Mammary epithelial cell (primary cell): ENCODE results near the genes NRBF2 and CTNNA3.

DNA sequence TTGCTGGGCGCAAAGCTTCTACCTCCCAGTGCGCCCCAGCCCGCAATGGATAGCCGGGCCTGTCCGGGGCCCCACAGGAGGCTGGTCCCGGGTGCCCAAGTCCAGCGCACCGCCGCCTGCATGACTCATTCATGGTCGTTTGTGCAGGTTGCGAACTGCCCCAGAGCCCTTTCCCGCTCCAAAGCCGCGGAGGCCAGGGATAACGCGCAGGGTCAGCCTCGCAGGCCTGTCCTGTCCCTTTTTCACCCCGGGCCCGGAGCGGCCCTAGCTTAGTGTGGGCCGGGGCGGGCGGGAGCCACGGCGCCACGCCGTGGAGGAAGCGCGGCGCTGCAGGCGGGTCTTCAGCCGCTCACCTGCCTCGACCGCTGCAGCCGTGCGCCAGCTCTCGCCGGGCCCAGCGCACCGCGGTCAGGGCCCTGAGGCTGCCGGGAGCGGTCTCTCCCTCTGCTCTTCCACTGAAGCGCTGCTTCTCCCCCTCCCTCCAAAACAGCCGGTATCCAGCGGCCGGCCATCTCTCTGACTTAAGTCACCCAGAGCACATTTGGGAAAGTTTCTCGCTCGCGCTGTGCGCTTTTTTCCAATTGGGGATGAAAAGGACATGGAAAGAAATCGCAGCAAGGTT, 1.8 kb upstream of the EGR2 start:
- CAGE, long polyA plus RNA, result no peak
- RRBS, result 2% methylated on average over 8 of the region's 52 CpGs

DNA sequence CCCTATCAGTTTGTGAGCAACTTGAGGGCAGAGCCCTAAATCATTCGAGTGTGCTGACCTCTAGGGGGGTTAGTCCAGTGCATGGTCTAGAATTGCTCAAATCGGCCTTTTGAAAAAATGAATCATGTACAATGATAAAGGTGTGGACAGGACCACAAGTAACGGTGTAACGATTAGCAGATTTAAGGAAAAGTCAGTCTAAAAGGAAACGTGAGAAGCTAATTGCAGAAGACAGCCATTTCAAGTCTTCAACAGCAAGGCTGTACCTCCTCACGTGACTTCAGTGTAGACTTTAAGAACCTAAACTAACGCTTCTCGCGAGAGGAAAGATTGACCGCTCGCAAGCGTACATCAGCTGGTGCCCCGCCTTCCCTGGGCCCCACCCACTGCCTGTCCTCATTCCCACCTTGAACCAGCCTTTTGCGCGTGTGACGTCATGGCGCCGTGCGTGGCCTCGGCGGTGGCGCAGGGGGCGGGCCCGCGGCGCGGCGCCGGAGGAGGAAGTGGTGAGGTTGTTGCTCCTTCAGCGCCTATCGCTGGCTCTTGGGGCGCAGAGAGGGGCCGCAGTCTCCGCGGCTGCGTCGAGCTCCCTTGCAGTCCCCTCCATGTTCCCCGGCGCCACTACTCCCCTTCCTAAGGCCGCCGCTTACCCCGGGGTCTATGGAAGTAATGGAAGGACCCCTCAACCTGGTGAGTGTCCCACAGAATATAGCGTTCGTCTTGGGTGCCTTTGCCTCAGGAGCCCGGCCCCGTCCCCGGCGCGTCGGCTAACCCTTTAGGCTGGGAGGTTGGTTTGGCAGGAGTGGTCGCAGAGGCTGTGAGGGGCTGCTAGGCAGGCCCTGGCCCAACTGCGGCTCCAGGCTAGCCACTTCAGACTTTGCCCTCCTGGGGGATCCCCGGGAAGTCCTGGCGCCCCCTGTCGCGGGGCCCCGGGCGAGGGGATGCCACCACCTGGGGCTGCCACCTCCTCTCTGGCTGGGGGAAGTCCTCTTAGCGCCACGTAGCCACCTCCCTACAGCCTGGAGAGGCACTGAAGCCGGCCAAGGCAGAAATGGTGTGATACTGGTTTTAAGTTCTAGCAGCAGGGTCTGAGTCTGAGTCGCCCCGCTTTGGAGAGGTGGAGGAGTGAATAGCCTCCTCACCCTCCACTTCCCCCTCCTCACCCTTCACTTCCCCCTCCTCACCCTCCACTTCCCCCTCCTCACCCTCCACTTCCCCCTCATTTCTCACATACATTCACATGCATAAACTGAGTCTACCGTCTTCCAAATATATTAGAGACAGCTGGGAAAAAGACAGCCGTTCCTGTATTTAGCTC, at the start of gene NRBF2:
Gene NRBF2 (plus strand): TSS at position 518 of the 1,318 bp plus-strand sequence.
- CAGE, long polyA plus RNA, result no peak
- RRBS, result under 1% methylated on average over 4 of the region's 65 CpGs

GRCh38 chr10:63187474-63187760, 54.3 kb downstream of the NRBF2 start:
- CAGE, long polyA plus RNA, result no peak
- RRBS, result no CpG with 5 or more reads among the region's 3 CpGs

DNA sequence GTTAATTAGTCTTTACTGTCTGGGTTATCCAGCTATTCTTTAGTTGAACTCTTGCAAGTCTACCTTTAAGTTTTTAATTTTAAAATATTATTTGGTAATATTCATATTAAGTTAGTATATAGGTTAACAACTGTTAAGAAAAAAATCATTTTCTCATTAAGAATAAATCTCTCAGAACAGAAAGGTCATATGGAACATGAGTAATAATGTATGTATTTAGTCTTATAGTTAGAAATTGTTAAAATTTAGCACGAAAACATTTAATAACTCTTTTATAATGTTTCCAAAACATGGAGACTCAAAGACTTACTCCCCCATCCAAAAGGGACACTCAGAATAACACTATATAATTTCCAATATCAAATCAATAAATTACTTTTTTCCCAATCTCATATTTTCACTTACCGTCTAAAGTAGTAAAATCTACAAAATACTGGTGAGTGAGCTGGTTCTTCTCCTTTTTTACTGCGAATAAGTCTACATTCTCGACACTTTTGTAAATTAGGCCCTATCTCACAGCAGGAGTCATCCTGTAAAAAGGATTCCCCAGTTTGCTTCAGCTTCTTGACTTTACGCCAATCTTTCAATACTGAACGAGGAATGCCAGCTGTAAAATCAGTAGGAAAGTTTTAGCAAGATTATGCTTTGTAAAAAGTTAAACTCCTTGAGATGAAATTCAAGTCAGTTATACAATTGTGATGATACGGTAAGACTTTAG, 67.1 kb downstream of the NRBF2 start:
- CAGE, long polyA plus RNA, result no peak
- RRBS, result no CpG with 5 or more reads among the region's 7 CpGs

DNA sequence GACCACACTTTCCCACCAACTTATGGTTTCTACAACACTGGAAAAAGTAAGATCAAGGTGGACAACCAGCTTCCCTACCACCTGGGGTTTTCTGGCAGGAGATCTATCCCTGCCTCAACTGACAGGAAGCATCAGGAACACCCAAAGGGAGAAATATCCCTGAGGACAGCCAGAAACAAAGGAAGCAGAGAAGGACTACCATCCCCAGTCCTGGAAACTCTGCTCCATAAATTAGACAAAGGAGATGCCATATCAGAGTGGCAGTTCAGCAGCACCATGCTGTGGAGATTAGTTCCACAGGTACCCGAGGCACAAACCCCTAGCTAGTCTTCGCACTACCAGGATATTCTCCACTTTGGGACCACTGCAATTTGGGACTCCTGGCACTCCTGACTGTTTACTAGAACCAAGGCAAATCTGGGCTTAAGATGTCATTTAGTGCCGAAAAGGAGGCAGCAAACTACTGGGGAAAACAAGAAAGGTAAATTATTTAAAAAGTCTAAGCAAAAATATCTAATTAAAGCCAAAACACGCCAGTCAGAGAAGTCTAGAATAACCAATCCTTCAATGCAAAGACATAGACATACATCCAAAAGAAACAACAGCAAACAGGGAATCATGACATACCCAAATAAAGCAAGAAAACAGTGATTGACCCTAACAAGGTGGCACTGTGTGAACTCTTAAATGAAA, 110.9 kb downstream of the NRBF2 start:
- CAGE, long polyA plus RNA, result no peak
- RRBS, result no CpG with 5 or more reads among the region's 4 CpGs

GRCh38 chr10:63522417-63522668, 1.1 kb downstream of the REEP3 start:
- CAGE, long polyA plus RNA, result no peak
- RRBS, result no CpG with 5 or more reads among the region's 2 CpGs

DNA sequence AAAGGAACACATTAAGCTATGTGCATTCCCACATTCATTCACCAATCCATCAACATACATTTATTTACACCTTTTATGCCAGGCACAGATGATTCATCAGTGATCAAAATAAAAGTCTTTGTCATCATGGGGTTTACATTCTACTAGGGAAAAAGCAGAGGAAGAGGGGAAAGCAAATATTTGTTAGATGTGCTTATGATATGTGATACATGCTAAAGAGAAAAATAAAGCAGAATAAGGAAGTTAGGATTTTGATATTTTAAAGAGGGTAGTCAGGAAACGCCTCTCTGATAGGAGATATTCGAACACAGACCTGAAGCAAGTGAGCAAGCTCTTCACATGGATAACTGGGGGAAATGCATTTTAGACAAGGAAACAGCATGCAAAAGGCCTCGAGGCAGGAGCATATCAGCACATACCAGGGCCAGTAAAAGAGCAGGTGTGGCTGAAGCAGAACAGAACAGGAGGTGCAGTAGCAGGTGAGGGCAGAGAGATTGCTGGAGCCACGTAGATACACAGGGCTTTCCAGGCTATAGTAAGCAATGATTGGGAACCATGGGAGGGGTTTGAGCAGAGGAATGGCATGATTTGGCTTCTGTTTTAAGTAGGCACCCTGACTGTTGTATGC, 67.4 kb downstream of the REEP3 start:
- CAGE, long polyA plus RNA, result no peak
- RRBS, result no CpG with 5 or more reads among the region's 4 CpGs

DNA sequence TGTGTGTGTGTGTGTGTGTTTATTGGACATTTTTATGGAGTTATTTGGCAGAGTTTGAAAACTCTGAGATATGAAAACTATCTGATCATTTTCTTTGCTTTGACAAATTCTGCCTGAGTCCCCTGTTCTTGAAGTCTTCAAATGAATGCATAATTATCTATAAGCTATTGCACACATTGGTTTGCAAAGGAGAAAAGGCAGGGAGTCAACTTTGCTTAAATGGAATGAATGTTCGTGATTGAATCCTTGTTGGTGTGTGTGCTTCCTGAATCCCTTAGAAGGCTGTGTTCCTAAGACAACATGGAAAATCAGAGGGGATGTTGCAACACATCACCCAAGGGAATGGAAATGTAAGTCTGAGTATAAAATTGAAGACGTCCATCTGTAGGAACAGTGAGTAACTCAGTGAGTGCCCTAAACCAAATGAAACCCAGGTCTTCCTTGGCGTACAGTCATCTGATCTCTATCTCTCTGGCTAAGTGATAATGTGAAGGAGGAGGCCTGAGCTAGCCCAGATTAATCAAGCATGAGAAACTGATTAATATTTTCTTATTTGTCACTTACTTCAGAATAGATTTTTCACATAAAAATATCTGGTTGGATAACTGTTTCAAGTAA, 161.1 kb downstream of the REEP3 start:
- CAGE, long polyA plus RNA, result no peak
- RRBS, result no CpG with 5 or more reads among the region's 3 CpGs

DNA sequence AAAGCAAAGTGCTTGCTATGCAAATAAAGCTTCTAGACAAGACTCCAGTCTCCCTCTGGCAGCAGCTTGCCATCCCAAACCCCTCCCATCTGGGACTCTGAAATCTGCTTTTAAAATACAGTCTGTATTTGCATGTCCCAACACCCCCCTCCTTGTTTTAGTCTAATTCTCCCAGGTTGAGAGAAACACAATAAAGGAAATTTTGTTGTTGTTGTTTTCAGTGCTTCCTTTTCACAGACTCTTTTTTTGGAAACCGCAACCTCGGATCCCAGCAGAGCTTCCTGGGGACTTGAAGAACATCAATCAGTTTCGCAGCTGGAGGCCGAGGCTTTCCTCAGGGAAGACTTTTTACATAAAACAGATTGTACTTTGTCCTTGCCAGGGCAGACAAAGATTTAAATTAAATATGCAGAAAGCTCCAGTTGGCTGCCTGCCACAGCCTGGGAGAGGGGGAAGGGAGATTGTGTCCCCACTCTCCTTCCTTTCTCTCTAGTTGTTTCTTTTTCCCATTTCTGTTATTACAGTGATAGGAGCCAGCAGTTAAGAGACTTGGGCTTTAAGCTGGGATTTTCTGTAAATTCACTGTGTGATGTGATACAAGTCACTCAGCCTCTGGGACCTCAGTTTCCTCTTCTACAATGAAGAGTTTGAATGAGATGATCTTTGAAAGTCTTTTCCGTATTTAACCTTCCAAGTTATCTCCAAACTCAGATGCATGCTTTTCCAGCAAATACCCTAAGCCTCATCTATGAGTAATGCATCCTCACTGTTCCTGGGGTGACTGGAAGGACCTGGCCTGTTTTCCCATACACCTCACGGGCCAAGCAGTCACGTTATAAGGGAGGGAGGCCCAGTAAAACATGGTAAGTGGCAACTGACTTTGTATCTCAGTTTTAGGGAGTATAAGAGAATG, 192.2 kb downstream of the REEP3 start:
- CAGE, long polyA plus RNA, result no peak
- RRBS, result no CpG with 5 or more reads among the region's 7 CpGs

DNA sequence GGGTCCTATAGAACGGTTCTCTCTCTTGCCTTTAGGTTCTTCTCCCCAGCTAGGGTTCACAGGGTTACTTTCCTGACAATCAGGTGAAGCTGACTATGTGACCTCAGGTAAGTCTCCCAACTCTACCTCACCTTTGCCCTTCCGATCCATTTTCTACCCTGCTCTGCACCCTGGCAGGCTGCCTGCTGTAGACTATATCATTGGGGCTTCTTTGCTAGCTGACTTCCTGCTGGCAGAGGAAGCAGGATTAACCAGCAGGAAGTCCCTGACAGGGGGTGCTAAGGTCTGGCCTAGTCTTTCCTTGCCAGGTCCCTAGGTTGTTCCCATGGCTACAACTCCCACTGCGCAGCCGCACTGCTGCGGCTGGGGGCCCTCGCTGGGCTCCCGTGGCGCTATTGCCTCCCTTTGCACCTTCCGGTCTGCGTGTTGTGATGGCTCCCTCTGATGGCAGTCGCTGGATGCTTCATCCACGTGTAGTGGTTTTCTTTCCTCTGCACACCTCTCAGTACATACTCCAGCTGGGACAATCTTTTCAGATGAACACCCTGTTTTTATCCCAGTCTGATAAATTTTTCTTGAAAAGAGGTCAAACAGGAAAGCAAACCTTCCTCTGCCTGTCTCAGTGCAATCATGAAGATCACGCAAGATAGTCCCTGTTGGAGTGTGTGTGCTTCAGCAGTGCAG, 365.9 kb downstream of the REEP3 start:
- CAGE, long polyA plus RNA, result no peak
- RRBS, result no CpG with 5 or more reads among the region's 13 CpGs

DNA sequence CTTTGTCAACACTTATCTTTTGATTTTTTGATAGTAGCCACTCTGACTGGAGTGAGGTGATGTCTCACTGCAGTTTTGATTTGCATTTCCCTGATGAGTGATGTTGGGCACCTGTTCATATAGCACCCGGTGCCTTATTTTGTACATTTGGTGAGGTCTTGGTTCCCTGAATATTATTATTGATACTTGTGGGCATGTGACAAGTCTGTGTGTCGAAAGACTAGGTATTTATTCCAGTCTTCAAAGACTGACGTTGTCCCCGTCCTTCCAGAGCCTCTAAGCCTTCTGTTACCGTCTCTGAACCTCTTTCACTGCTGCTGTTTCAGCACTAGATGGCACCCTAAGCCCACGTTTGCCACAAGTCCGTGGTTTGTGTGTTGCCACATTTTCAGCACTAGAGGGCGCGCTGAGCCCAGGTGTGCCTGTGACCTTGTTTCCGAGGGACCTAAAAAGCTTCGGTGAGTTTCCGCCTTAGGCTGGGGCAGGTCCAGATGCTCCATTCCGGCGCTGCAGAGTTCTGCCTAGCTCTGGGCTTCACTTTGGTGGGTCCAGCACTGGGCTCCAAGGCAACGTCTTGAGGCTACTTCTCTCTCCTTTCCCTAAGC, 519.9 kb downstream of the REEP3 start:
- CAGE, long polyA plus RNA, result no peak
- RRBS, result no CpG with 5 or more reads among the region's 15 CpGs

GRCh38 chr10:65033264-65033748, 1512.1 kb downstream of the REEP3 start:
- CAGE, long polyA plus RNA, result no peak
- RRBS, result no CpG with 5 or more reads among the region's 3 CpGs

DNA sequence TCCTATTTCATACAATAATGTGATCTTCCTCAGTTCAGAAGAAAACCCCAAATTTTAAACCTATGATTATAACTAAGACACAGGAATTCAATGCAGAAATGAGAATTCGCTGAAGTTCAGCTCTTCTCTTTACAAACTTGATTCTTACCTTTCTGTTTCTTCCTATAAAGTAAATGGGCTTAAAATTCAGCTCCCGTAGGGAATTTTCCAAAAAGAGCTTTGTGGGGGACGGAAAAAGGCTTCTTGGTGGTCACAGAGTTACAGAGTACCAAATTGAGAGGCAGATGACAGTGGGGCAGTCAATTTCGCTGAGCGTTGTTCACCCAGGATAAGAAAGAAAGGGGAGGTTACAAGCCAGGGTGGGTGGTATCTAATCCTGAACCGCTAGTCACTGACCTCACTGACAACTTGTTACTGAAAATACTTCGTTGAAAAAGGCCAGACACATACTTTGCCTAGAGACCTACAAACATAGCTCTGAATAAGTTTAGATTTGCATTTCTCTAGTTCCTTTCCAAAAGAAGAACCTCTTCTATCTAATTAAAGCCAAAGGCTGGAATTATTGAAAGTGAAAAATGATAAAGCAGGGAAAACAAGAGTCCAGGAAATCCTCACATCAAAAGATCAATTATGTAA, at the start of gene CTNNA3:
Gene CTNNA3 (minus strand): TSS at position 344 of the 636 bp plus-strand sequence.
- CAGE, long polyA plus RNA, result no peak
- RRBS, result no CpG with 5 or more reads among the region's 7 CpGs

DNA sequence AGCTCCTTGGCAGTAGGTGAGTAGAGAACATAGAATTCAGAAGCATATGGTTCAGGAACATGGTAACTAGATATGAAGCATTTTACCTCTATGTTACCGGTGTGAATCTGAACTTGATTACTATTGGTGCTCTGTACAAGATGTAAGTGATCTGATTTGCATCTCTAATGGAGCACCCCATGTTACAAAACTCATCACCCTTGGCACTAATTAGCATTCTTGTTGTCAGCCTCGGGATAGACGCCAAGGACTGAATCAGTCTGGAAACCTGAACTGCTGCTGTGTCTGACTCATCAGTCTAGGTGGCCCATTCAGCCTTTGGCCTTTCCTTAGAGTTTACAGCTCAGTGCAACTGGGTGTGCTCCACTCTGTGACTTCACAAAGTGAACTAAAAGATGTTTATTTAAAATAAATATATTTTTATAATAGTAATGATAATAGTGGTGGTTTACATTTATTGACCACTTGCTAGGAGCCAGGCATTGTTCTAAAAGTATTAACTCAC, 12.2 kb upstream of the MYPN start:
- CAGE, long polyA plus RNA, result no peak
- RRBS, result no CpG with 5 or more reads among the region's 3 CpGs

- CAGE, long polyA plus RNA, result no peak
- RRBS, result no CpG with 5 or more reads among the region's 2 CpGs
These were observed 2.6 kb upstream of the MYPN start for GRCh38 chr10:68106708-68106983.

DNA sequence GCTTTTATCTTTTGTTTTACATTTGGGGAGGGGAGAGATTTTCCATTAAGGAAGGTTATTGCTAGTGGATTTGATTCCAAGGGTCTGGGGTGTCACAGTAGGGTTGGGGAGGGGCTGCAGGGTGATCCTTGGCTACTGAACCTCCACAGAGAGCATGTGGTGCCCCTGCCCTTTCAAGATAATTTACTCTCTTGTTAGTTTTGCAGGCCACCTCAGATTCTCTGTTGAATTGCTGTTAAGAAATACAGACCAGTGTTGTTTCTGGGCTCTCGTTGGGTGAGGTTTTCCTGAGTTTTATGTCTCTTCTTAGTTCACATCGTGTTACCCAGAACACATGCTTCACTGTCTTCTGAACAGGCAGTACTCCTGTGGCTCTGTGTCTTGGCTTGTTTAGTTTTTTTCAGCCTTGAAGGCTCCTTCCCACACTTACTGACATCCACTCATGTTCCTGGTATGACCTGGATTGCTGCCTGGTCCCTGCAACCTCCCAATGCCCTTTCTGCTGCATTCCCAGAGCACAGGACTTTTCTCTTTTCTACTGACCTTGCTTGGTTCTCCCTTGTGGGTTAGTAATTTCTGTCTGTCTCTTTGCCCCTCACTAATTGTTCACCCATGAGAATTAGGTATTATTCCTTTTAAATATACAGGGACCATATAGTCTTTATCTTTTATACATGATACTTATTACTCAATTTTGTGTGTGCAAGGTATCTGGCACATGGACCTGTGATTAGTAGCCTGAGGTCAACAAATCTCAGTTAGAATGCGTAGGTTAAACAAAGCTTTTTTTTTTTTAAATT, 4.4 kb downstream of the KIFBP start:
- CAGE, long polyA plus RNA, result no peak
- RRBS, result no CpG with 5 or more reads among the region's 3 CpGs

DNA sequence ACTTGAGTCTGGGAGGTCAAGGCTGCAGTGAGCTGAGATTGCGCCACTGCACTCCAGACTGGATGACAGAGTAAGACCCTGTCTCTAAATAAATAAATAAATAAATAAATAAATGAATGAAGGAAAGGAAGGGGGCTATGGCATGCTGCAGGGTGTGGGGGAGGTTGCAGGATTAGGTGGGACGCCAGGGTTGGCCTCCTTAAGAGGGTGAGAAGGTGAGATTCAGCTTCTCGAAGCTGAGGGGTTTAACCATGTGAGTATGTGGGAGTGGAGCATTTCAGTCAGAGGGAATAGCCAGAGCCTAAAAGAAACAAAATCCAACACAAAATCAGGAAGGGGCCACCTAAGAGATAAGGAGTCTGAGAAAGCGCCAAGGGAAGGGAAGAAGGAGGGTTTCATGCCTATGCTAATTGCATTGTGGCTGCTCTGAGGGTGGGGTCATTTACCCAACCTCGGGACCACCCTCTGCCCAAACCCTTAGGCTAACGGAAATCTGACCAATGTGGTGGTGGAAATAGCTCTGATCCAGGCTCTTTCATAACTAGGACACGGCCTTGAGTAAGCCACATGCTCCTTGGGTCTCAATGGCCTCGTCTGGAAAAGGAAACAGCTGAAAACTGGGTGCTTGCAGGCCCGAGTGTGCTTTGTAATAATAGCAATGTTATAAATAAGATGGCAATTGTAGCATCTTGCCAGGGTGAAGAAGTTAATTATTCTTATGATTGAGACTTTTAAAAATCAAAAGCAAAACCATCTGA, 15.0 kb upstream of the SRGN start:
- CAGE, long polyA plus RNA, result no peak
- RRBS, result no CpG with 5 or more reads among the region's 9 CpGs

GRCh38 chr10:69100369-69101065, 12.6 kb downstream of the SRGN start:
- CAGE, long polyA plus RNA, result no peak
- RRBS, result no CpG with 5 or more reads among the region's 7 CpGs

DNA sequence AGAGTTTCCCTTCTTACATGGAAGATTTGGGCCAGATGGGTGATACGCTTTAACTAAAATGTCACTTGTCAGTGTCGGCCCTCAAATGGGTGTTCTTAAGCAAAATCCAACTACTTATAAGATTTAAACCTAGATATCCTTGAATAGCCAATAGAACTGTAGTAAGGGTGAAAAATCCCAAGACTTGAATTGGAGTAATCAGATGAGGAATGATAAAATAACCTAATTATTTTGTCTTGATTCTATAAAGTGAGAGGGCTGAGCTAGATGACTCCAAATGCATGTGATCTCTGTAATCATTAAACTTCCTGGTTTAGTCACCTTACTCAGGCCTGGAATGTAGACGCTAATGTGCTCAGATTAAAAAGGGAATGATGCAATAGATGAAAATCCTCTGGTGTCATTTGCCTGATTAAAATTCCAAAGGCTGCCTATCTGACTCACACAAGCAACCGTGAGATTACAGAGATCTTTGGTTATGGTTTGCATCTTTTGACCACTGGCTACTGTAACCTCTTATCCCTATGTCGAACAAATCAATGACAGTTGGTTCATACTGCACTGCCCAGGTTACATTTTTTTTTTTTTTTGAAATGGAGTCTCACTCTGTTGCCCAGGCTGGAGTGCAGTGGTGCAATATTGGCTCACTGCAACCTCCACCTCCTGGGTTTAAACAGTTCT, 3.0 kb upstream of the HKDC1 start:
- CAGE, long polyA plus RNA, result no peak
- RRBS, result no CpG with 5 or more reads among the region's 5 CpGs

GRCh38 chr10:69232729-69233445, 12.8 kb downstream of the HKDC1 start:
- CAGE, long polyA plus RNA, result no peak
- RRBS, result no CpG with 5 or more reads among the region's 21 CpGs